ENCODE results near the gene RRP1B.

DNA sequence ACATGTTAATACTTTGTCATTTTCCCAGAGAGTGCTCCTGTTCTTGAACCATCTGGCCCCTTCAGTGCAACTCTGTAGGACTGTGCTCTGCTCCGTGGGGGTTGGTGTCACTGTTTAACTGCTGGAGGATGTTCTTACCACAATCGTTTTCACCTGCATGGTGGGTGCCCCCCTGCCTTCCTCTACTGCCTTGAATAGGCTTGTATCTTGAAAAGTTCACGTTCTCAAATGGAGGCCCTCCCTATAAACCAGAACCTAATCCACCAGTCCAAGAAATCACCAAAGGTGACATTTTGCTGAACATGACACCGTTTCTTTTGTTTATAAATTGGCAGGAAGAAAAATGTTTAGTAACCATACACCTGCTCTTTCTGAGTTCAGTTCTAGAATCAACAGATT, 13.6 kb downstream of the ABCG1 start:
- PRO-cap, 2 experiments: no peak in any of the 2 experiments

DNA sequence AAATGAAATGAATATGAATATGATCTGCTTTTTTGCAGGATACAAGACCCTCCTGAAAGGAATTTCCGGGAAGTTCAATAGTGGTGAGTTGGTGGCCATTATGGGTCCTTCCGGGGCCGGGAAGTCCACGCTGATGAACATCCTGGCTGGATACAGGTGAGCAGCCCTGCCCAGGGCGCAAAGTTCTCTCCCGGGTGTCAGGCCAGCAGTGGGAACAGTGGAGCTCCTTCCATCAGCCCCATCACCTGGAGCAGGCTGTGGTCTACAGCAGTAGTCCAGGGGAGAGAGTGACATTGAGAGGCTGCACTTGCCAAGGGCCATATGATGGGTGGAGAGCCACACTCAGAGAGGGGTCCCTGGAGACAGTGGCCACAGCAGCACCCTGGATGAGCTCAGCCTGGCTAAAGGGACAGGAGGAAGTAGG, 44.2 kb downstream of the TFF3 start:
- PRO-cap, 2 experiments: no peak in any of the 2 experiments

DNA sequence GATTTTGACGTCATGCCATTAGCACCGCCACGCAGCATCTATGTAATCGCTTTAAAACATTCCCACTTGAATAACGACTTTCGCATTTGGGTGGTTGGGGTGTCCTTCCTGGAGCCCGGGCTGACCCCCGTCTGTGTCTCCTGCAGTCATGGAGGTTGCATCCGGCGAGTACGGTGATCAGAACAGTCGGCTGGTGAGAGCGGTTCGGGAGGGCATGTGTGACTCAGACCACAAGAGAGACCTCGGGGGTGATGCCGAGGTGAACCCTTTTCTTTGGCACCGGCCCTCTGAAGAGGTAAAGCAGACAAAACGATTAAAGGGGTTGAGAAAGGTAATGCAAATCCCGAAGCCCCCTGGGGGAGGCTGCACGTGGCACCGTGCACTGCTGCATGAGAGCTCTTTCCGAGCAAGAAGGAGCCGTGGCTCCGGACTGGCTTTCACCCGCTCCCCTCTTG, 27.4 kb downstream of the TFF3 start:
- PRO-cap, 2 experiments: no peak in any of the 2 experiments

- PRO-cap, 2 experiments: no peak in any of the 2 experiments
Measured at GRCh38 chr21:42475976-42476504, 20.0 kb downstream of the RSPH1 start.

GRCh38 chr21:42523862-42524317, 10.2 kb downstream of the SLC37A1 start:
- PRO-cap, 2 experiments: no peak in any of the 2 experiments

GRCh38 chr21:42719581-42719981, 66.2 kb downstream of the PDE9A start:
- PRO-cap, 2 experiments: no peak in any of the 2 experiments

DNA sequence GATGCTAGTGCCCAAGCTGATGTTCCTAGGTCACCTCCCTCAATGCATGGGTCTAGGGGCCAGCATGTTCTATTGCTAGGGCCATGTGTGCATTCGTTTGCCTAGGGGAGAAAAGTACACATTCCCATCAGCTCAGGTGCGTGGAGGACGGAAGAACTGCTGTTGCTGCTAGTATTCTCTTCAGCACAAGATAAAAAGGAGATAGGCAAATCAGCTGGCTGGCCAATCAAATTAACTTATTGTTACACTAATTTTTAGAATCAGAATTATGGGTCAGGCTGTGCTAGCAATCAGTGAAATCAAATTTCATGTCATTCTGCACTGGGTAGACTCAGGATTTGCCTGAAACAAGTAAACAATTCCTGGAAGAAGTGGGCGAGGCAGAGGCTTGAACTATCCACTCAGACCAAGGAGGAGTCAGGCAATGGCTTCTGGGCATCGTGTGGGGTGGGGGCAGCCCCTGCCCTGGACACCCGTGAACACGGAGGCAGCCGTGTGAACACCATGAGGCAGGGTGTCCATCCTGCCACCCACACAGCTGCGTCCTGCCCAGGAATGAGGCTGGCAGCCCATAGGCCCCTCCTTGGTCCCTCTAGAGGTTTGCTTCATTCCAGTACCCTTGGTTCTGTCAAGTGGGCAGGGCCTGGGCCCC, 69.3 kb downstream of the PDE9A start:
- PRO-cap, 2 experiments: no peak in any of the 2 experiments

- PRO-cap, 2 experiments: no peak in any of the 2 experiments
Measured at GRCh38 chr21:42733224-42733650, 79.8 kb downstream of the PDE9A start.

DNA sequence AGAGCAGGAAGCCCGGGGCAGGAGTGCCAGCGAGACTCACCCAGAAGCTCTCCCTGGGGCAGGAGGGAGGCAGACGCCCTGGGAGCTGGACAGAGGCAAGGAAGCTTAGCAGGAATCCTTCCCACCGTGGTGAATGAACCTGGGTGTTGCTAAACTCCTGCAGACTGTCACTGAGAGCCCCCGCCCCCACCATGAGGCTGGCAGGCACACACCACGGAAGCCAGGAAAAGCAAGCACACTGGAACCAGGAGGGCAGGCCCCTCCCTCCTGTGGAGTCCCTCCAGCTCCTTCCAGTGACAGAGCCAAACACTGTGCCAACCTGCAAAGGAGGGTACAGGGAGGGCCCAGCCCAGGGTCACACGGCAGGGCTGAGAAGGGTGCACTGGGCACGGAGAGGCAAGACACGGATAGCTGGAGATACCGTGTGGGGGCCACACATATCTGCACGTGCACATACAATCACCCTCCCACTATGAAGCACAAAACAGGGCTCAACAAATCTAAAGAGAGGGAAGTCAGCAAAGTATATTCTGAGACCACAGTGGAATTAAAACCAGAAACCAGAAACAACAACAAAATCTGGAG, 34.6 kb downstream of the WDR4 start:
- PRO-cap, 2 experiments: peak in 2 of 2 experiments; most common plus-strand start position 374 of the sequence (in 1); most common minus-strand start position 166 of the sequence (in 1)

GRCh38 chr21:42892635-42893166, 408 bp upstream of the NDUFV3 start:
- PRO-cap, 2 experiments: peak in 2 of 2 experiments; most common minus-strand start chr21:42893068 (in 1)

- PRO-cap, 2 experiments: peak in 2 of 2 experiments; most common plus-strand start chr21:42974933 (in 2); most common minus-strand start chr21:42974932 (in 2)
Measured at GRCh38 chr21:42974860-42975263, 500 bp downstream of the PKNOX1 start.

- PRO-cap, 2 experiments: peak in 2 of 2 experiments; most common plus-strand start chr21:42992626 (in 1); most common minus-strand start chr21:42992549 (in 1)
Measured at GRCh38 chr21:42992429-42992844, 18.1 kb downstream of the PKNOX1 start.

GRCh38 chr21:43193881-43194565, 25.2 kb downstream of the CRYAA start:
- PRO-cap, 2 experiments: no peak in any of the 2 experiments

GRCh38 chr21:43313955-43314275, 113.0 kb downstream of the SIK1 start:
- PRO-cap, 2 experiments: no peak in any of the 2 experiments

GRCh38 chr21:43337697-43338326, 89.1 kb downstream of the SIK1 start:
- PRO-cap, 2 experiments: no peak in any of the 2 experiments

GRCh38 chr21:43363025-43363287, 64.0 kb downstream of the SIK1 start:
- PRO-cap, 2 experiments: no peak in any of the 2 experiments

DNA sequence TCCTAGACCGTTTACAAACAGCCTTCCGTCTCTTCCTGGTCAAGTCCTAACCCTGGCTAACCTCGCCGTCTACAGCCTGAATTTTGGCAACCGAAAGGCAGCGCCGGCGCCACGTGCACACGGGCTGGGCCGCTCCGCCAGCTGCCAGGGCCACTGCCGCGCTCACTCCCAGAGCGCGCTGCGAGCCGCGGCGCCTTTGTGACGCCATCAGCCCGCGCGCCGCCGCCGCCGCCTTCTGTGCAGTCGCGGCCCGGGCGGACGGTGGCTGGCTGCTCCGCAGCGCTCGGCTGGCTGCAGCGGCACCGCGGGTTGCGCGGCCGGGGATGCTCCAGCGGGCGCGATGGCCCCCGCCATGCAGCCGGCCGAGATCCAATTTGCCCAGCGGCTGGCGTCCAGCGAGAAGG, at the start of gene RRP1B:
Gene RRP1B (plus strand): TSS at position 236 of the 404 bp plus-strand sequence.
- PRO-cap, 2 experiments: peak in 2 of 2 experiments; most common plus-strand start position 240 of the sequence (in 2); most common minus-strand start position 180 of the sequence (in 2)

DNA sequence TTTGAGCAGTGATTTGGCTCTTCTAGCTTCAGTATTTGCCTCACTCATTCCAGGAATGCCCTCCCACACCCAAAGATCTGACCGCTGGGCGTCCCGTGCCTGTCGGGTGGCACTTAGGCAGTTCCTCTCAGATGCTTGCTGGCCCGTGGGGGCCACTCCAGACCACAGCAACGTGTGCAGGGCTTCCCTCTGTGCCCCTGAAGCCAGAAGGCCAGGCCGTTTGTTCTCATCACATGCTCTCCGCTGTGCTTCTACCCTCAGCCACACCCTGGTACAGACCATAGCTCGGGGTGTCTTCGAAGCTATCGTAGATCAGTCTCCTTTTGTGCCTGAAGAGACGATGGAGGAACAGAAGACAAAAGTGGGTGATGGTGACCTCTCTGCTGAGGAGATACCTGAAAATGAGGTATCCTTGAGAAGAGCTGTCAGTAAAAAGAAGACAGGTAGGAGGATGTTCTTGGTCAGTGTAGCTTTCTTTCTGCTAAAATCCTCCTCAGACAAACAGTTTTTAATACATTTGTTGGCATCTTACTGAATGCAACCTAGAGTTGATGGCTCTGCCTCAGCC, 17.2 kb downstream of the RRP1B start:
- PRO-cap, 2 experiments: no peak in any of the 2 experiments

- PRO-cap, 2 experiments: peak in 2 of 2 experiments; most common minus-strand start chr21:43719017 (in 1)
Measured at GRCh38 chr21:43718803-43719070, 192 bp upstream of the PDXK start.

GRCh38 chr21:43741230-43741835, 22.4 kb downstream of the PDXK start:
- PRO-cap, 2 experiments: no peak in any of the 2 experiments

Measured in right ventricle myocardium (tissue), 1 donor.